Measurements from ENCODE around the genes IHO1, TCTA, AMT and RBM5.

GRCh38 chr3:48991135-48991871 lies 1.3 kb downstream of the P4HTM start:
- PRO-cap: no peak
- RAMPAGE, long total RNA: no peak
- RRBS: no CpG with 5 or more reads among the region's 9 CpGs

GRCh38 chr3:49027549-49028421 lies 1.4 kb downstream of the IMPDH2 start:
- PRO-cap: no peak
- RAMPAGE, long total RNA: no peak
- RRBS: no CpG with 5 or more reads among the region's 14 CpGs

- PRO-cap: no peak
- RAMPAGE, long total RNA: no peak
- RRBS: no CpG with 5 or more reads among the region's 4 CpGs
Observed at GRCh38 chr3:49076686-49077061, 17.2 kb downstream of the QRICH1 start.

DNA sequence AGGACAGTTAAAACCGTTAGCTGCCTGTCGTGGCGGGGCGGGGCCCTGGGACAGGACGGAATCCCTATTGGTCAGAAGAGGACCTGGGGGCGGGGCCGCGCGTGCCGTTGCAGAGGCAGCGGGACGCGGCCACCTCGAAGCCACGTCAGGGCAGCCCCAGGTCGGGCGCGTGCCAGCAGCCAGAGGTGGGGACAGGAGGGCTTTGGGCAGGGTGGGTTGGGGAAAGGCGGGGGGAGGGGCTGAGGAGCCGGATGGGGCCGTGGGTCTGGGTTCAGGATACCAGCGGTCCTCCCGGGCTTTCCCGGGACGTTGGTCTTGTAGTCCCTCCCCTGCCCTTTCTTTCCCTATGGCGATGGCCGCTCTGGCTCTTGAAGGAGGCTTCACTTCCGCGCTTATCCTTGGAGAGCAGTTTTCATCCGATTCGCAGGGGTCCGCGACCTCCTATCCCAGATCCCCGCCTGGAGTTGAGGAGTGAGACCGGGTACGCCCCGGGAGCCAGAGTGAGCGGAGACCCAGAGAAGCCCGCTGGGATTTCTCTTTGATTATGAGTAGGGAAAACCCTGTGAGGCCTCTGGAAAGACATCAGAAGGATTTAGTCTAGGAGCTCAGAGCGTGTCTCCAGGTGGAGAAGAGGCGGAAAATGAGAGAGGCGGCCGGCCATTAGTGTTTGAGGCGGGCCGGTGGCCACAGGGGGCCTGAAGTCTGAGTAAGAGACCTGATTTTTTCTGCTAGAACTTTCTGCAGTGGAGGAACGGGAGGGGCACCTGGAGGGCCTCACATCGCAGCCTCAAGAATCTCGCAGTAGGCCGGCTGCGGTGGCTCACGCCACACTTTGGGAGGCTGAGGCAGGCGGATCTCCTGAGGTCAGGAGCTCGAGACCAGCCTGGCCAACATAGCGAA lies at the start of gene IHO1:
TSS of gene IHO1 (plus strand) at position 110 of the 900 bp plus-strand sequence.
- PRO-cap: unidirectional peak, plus-strand start at position 104 of the sequence
- RAMPAGE, long total RNA: start-site peak on the plus strand centred at position 109 of the sequence, 58 bp wide, 32 and 41 reads in 2 replicates
- RRBS: 35% methylated on average over 7 of the region's 54 CpGs

DNA sequence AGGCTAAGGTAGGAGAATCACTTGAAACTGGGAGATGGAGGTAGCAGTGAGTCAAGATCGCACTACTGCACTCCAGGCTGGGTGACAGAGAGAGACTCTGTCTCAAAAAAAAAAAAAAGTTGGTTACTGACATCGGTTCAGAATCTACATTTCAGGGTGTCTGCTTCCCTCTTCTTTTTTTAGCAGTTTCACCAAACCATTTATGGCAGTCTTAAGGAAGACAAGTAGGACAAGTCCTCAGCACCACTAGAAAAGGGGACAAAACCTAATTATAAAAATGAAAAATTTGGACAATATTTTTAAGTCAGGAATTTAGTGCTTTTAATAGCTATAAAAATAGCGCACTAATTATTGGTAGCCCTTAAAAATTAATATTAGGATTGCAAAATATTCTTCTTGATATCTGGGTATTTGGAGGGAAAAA lies 3.4 kb upstream of the USP4 start:
- PRO-cap: no peak
- RAMPAGE, long total RNA: no peak
- RRBS: no CpG with 5 or more reads among the region's 3 CpGs

GRCh38 chr3:49344926-49345592 lies 5.2 kb upstream of the USP4 start:
- PRO-cap: no peak
- RAMPAGE, long total RNA: no peak
- RRBS: no CpG with 5 or more reads among the region's 11 CpGs

GRCh38 chr3:49352244-49352884 lies 5.8 kb downstream of the GPX1 start:
- PRO-cap: no peak
- RAMPAGE, long total RNA: no peak
- RRBS: no CpG with 5 or more reads among the region's 4 CpGs

DNA sequence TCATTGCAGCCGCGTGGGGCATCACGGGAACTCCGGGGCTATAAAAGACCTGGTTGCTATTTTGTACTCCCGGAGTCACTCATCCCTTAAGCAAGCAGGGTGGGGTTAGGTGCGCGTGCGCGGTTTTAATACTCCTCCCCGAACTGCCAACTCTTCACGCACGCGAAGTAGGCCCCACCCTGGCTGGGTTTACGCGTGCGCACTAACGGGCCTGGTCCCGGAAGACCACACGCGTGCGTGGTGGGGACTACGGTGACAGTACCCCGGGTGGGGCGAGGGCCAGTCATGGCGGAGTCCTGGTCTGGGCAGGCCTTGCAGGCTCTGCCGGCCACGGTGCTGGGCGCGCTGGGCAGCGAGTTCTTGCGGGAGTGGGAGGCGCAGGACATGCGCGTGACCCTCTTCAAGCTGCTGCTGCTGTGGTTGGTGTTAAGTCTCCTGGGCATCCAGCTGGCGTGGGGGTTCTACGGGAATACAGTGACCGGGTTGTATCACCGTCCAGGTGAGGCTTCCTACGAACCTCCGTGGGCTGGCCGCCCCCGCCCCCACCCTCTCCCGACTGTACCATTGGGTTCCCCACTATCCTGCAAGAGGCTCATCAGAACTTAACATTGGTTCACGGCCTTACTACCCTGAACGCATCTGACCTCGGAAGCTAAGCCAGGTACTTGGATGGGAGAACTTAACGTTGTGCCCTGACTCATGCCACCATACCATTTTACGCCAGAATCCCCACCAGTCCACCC lies at the start of gene TCTA:
TSS of gene TCTA (plus strand) at position 282 of the 743 bp plus-strand sequence.
- PRO-cap: bidirectional peak, plus-strand start at position 282 of the sequence, minus-strand start outside the sequence
- RAMPAGE, long total RNA: no peak
- RRBS: under 1% methylated on average over 13 of the region's 48 CpGs

GRCh38 chr3:49422269-49423215 lies at the start of gene AMT:
AMT (minus strand) TSS chr3:49422473.
- PRO-cap: no peak
- RAMPAGE, long total RNA: no peak
- RRBS: 40% methylated on average over 7 of the region's 28 CpGs

DNA sequence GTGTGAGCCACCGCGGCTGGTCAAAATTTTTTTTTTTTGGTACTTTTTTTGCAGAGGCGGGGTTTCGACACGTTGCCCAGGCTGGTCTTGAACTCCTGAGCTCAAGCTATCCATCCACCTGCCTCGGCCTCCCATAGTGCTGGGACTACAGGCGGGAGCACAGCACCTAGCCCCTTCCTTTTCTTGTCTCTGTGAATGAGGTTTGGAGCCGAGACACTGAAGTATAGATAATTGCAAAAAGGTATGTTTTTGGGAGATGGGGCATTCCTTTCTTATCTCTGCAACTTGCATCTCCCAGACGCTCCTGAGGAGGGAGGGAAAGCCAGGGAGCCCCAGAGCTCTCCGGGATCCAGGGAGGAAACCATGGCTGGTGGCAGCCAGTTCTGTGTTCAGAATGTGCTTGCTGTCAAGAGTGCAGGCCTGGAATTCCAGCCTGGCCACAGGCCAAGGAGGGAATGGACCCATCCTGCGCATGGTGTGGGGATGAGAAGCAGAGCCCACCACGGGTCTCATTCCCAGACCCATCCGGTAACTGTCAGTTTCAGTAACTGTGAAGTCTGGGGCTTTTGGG lies 1.2 kb upstream of the DAG1 start:
- PRO-cap: no peak
- RAMPAGE, long total RNA: no peak
- RRBS: no CpG with 5 or more reads among the region's 13 CpGs

DNA sequence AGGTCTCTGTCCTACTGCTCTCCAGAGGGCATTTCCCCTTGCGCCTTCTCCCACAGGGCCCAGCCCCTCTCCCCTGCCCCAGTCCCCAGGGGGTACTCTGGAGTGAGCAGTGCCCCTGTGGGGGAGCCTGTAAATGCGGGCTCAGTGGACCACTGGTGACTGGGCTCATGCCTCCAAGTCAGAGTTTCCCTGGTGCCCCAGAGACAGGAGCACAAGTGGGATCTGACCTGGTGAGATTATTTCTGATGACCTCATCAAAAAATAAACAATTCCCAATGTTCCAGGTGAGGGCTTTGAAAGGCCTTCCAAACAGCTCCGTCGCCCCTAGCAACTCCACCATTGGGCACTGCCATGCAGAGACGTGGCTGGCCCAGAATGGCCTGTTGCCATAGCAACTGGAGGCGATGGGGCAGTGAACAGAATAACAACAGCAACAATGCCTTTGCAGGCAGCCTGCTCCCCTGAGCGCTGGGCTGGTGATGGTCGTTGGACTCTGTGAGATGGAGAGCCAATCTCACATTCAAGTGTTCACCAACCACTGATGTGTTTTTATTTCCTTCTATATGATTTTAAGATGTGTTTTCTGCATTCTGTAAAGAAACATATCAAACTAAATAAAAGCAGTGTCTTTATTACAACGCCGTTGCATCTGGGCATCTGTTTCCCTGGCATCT lies 19.2 kb upstream of the BSN start:
- PRO-cap: no peak
- RAMPAGE, long total RNA: no peak
- RRBS: no CpG with 5 or more reads among the region's 10 CpGs

DNA sequence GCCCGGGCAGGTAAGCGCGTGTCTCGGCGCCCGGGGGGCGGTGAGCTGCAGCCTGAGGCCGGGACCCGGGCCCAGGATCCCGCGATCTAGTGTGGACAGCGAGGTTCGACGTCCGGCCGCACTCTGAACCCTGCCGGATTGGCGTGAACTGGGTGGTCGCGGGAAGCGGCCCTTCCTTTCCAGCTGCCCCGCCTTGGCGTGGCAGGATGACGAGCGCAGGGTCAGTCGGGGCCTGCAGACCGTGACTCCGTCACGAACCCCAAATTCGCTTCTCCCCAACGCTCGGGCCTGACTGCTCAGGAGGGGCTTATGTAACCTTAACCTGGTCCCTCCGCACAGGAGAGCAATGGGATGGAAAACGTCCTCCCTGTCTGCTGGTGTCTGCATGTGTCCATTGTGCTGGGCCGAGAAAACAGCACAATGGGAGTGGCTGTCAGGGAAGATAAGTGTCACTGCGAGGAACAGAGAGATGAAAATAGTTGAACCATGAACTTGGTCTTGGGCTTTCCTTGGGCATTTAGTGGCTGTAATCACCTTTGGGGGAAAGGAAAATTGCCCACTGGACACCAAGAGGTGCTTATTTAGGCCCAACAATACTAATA lies 641 bp downstream of the BSN start:
- PRO-cap: no peak
- RAMPAGE, long total RNA: no peak
- RRBS: 2% methylated on average over 7 of the region's 36 CpGs

DNA sequence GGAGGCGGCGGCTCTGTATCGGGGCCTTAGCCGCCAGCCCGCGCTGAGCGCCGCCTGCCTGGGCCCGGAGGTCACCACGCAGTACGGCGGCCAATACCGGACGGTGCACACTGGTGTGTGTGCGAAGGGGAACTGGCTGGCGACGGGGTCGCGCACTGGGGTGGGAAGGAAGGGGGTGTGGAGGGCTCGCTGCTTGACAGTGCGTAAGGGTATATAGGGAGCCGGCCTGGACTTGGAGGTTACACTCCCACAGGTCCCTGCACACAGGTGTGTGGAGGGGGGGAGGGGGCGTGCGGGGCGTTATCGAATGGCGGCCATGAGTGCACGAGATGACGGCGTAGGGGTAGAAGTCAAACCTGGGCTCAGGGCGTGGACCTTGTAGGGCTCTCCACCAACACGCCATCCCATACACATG lies 365 bp downstream of the APEH start:
- PRO-cap: no peak
- RAMPAGE, long total RNA: no peak
- RRBS: 0% methylated on average over 3 of the region's 32 CpGs

DNA sequence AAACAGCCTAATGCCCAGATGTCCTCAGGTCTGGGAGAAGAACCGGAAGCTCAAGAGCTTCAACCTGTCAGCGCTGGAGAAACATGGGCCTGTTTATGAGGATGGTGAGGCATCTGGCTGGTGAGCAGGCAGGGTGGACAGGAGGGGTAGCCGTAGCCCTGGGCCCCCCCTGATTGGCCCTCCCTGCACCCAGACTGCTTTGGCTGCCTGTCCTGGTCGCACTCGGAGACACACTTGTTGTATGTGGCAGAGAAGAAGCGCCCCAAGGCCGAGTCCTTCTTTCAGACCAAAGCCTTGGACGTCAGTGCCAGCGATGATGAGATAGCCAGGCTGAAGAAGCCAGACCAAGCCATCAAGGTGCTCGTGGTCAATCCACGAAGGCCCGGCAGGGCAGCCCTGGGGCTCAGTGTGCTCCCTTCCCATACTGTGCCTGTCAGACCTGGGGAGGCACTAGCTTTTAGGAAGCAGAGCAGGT lies 1.7 kb downstream of the APEH start:
- PRO-cap: no peak
- RAMPAGE, long total RNA: no peak
- RRBS: no CpG with 5 or more reads among the region's 12 CpGs

GRCh38 chr3:49683053-49683491 lies 6.2 kb downstream of the MST1 start:
- PRO-cap: no peak
- RAMPAGE, long total RNA: no peak
- RRBS: 97% methylated on average over 4 of the region's 11 CpGs

DNA sequence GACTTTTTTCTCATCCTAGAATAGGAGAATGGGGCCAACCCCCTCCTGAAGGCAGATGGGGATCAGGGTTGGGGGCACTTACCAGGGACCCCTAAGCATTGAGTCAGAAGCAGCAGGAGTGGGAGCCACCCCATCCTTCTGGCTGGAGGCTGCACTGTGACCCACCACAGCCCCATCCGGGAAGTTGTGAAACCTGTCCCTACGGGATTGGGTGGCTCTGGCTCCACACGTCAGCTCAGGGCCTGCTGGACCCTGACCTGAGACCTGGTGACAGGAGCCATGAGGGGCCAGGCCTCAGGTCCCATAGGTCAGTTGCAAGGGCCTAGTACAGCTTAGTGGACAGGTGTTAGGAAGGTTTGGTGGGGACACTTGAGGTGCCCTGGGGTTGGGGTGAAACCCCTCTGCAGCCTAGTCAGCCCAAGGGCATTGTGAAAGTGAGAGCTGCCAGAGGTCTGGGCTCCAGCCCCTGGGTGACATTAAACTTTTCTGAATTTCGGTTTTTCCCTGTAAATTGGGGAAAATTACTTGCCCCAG lies 691 bp downstream of the MST1 start:
- PRO-cap: no peak
- RAMPAGE, long total RNA: no peak
- RRBS: no CpG with 5 or more reads among the region's 4 CpGs

- PRO-cap: unidirectional peak, plus-strand start at chr3:50088919
- RAMPAGE, long total RNA: start-site peak on the plus strand at chr3:50088916-50088980, 2,359 and 445 reads in 2 replicates
- RRBS: no CpG with 5 or more reads among the region's 30 CpGs
Observed at GRCh38 chr3:50088564-50089104, at the start of gene RBM5. RBM5 (plus strand) TSS chr3:50088919.

GRCh38 chr3:50091716-50092306 lies 3.1 kb downstream of the RBM5 start:
- PRO-cap: no peak
- RAMPAGE, long total RNA: no peak
- RRBS: no CpG with 5 or more reads among the region's 10 CpGs

GRCh38 chr3:50118582-50118990 lies 29.9 kb downstream of the RBM5 start:
- PRO-cap: no peak
- RAMPAGE, long total RNA: no peak
- RRBS: no CpG with 5 or more reads among the region's 3 CpGs

DNA sequence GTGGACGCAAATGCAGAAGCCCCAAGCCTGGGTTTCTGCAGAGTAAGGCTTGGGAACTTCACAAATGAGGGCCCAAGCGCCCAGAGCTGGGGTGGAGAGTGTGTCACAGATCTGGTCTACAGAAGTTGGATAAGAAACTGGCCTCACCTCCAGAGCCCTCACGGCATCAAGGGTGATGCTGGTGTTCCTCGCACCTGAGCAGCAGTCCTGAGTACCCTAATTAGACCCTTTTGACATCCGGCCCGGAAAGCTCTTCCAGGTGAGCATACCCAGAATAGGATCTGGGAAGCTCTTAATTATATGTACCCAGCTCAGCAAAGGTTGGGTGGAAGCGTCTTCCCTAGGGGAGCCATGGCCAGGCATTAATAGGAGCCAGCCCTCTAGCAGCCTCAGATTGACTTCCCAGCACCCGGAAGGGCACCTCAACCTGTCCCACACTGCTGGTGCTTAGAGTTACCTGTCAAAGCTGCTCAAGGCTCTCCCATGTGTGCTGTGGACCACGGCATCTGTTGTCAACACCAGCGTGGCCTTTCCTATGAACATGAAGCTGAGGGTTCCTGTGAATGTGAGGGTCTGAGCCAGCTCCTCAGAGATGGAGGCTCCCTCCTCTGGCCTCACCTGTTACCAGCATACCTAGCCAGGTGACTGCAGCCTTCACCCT lies 31.9 kb downstream of the RBM5 start:
- PRO-cap: no peak
- RAMPAGE, long total RNA: no peak
- RRBS: no CpG with 5 or more reads among the region's 10 CpGs